Endometrial microvascular endothelial cells (primary cell): ENCODE data around the gene CDK5.

GRCh38 chr7:149770883-149771455 lies 2.4 kb downstream of the ZNF467 start:
- RAMPAGE, long total RNA, result no peak

GRCh38 chr7:149821501-149822183 lies 16.5 kb upstream of the ZNF862 start:
- RAMPAGE, long total RNA, result no peak

- RAMPAGE, long total RNA, result no peak
Observed at GRCh38 chr7:150219784-150220414, 103.3 kb upstream of the LRRC61 start.

DNA sequence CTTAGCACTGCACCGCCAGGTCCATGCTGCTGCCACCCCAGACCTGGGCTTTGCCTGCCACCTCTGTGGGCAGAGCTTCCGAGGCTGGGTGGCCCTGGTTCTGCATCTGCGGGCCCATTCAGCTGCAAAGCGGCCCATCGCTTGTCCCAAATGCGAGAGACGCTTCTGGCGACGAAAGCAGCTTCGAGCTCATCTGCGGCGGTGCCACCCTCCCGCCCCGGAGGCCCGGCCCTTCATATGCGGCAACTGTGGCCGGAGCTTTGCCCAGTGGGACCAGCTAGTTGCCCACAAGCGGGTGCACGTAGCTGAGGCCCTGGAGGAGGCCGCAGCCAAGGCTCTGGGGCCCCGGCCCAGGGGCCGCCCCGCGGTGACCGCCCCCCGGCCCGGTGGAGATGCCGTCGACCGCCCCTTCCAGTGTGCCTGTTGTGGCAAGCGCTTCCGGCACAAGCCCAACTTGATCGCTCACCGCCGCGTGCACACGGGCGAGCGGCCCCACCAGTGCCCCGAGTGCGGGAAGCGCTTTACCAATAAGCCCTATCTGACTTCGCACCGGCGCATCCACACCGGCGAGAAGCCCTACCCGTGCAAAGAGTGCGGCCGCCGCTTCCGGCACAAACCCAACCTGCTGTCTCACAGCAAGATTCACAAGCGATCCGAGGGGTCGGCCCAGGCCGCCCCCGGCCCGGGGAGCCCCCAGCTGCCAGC lies 3.1 kb downstream of the REPIN1 start:
- RAMPAGE, long total RNA, result no peak

DNA sequence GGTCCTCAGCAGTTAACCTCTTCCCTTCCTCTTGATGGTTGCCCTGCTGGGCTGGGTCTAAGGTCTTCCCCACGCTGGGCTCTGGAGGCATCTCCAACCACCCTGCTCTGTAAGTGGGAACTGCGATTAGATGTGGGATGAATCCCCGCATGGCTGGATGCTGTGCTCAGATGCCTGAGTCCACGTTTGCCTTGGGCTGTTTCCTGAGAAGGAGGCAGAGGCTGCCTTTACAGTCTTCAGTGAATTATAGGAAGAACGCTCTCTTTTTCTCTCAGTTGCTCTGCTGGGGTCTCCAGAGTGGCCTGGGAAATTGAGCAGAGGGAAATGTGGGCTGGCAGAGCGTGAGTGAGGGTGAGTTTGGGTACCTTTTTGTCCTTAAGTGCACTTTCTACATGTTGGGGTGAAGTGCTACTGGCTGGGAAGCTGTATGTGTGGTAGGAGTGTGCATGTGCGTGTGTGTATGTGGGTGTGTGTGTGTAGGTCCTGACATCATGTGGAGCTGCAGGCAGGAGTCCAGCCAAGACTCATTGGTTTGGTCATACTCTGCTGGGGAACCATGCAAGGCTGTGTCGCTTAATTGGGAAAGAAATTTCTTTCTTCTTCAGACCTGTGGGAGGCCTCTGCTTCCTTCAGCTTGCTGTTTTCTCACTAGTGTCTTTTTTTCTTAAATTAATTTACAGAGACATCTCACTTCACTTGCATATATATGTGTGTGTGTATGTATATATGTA lies 1.6 kb downstream of the GIMAP8 start:
- RAMPAGE, long total RNA, result no peak

DNA sequence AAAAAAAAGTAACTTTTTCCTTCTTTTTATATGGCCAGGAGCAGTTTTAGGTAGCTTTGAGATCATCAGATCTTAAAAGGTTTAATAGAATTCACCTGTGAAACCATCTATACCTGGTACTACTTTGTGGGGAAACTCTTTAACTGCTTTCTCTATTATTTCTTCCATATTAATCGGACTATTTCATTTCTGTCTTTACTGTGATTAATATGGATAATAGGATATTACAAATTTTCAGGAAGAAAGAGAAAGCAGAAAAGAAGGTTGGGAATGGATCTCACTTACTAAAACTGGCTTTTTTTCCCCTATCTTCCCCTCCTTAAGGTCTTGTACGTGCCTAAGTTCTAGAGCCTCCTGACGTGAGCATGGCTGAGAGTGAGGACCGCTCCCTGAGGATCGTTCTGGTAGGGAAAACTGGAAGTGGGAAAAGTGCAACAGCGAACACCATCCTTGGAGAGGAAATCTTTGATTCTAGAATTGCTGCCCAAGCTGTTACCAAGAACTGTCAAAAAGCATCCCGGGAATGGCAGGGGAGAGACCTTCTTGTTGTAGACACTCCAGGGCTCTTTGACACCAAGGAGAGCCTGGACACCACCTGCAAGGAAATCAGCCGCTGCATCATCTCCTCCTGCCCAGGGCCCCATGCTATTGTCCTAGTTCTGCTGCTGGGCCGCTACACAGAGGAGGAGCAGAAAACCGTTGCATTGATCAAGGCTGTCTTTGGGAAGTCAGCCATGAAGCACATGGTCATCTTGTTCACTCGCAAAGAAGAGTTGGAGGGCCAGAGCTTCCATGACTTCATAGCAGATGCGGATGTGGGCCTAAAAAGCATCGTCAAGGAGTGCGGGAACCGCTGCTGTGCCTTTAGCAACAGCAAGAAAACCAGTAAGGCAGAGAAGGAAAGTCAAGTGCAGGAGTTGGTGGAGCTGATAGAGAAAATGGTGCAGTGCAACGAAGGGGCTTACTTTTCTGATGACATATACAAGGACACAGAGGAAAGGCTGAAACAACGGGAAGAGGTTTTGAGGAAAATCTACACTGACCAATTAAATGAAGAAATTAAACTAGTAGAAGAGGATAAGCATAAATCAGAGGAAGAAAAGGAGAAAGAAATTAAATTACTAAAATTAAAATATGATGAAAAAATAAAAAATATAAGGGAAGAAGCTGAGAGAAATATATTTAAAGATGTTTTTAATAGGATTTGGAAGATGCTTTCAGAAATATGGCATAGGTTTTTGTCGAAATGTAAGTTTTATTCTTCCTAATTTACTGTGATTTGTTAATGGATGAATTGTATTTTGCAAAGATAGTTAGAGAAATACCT lies 5.4 kb downstream of the GIMAP7 start:
- RAMPAGE, long total RNA, result no peak

- RAMPAGE, long total RNA, result no peak
Observed at GRCh38 chr7:150563876-150564532, 3.2 kb upstream of the GIMAP4 start.

DNA sequence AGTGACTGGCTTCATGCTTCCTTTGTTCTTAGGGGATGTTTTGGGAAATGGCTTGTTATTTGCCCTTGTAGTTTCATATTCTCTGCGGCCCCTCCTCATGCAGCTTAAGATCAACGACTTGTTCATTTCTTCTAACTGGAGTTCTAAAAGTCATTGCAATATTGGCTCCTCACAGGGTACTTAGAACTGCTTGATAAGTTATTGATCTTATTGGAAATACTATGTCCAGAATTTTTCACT lies 8.5 kb upstream of the GIMAP2 start:
- RAMPAGE, long total RNA, result no peak

DNA sequence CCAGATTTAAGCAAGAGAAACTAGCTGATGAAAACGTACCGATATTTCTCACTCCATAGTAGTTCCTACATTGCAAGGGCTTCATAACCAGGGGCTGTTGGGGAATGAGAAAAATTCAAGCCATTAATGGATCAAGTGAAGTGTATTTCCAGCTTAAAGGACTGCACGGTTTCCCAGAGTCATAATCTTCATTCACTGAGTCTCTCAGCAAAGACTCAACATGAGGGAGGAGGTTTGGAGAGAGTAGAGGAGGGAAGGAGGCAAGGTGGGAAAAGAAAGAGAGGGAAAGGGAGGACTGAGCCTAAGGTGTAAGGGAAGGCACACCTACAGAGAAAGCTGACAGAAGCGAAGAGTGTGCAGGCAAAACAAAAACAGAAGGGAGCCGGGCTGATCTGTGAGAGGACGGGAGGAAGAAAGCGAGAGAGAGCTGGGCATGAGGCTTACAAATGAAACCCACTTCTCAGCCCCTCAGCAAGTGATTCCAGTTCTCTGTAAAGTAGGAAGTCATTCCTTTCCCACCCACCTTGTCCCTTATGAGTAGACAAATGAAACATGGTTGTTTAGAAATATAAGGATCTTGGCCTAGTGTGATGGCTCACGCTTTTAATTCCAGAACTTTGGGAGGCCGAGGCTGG lies 694 bp downstream of the GIMAP2 start:
- RAMPAGE, long total RNA, result no peak

DNA sequence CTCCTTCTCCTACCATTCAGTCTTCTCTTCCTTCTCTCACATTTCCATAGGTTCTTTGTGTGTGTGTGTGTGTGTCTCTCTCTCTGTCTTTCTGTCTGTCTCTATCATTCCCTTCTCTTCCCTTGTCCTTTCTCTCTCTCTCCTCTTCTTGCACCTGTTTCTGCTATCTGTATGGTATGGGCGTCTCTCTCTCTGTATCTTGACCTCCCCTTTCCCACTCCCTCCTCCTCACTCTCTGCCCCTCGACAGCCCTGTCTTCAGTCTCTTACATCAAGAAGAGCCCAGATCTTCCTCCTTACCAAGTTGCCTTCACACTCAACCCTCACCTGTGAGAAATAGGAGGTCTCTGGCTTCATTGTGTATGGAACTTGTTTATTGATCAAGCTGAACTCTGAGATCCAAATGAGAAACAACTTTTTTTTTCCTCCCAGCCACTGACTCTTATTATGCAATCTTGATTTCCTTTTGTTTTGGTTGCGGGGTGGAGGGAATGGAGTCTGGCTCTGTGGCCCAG lies 2.2 kb downstream of the GIMAP2 start:
- RAMPAGE, long total RNA, result no peak

GRCh38 chr7:150721923-150722420 lies 5.6 kb downstream of the GIMAP1 start:
- RAMPAGE, long total RNA, result no peak

DNA sequence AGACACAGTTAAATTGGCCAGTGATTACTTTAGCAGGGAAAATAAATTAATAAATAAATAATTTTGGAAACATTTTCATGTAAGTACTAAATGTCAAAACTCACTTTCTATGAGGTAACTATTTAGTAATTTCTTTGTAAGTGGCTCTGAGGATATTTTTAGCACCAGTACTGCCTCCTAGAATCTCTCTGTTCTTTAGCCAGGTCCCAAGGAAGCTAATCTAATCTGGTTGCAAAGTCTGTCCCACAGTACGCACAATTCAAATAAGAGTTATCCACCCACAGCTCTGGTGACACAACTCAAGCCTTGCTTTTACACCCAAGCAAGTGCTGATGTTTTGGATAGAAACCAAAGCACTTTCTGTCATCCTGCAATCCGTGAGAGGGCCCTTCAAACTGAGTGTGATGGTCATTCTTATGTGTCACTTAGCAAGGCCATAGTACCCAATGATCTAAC lies 14.4 kb downstream of the GIMAP5 start:
- RAMPAGE, long total RNA, result no peak

DNA sequence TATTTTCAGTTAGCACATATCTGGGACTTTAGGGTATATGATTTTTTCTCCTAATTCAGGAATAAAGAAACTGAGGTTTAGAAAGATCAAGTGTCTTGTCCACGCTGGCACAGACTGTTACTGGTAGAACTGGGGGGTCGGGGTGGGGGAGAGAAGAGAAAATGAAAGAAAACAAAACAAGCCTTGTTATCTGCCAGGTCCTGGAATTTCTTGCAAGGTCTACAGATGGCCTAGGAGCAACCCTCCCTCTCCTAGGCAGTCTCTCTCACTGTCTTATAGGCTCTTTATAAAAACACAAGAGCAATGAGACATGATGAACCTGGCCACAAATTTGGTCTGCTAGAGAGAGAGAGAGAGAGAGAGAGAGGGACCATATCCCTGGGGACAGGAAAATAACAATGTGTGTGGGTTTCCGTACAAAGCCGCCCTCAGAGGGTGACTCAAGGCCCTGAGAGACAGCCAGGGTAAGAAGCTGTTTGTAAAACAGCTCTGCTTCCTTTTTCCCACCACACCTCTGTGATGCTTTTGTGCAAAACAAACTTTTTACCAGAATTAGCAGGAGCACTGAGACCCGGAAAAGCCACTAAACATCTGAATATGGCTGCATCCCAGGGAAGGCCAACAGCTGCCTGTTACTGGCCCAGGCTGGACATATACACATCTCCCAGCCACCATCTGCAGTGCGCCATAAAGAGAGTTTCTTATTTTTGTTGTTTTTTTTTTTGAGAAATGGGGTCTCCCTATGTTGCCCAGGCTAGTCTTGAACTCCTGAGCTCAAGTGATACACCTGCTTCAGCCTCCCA lies 18.3 kb downstream of the GIMAP5 start:
- RAMPAGE, long total RNA, result no peak

GRCh38 chr7:150964427-150965195 lies 13.5 kb downstream of the KCNH2 start:
- RAMPAGE, long total RNA, result no peak

GRCh38 chr7:150977145-150978077 lies 710 bp downstream of the KCNH2 start:
- RAMPAGE, long total RNA, result no peak

- RAMPAGE, long total RNA, result no peak
Observed at GRCh38 chr7:150994556-150995504, 4.0 kb downstream of the NOS3 start.

DNA sequence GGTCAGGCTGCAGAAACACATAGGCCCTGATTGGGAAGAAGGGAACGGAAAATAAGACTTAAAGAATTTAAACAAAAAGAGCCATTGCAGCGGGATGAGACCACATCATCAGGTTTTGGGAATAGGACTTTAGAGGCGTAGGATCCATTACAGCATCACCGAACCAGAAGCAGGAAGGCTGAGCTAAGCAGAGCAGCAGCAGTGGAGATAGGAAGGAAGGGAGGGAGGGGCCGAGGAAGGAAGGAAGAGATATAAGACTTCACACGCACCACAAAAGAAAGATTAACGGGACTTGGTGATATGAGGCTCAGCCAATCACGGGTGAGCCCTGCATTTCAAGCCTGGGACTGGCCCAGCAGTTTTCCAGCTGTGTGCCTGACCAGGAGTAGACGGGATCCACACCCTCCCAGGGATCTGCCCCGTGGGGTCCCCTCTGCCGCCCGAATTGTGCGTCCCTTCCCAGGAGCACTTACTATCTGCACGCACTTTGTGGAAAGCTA lies 16.2 kb downstream of the ATG9B start:
- RAMPAGE, long total RNA, result no peak

DNA sequence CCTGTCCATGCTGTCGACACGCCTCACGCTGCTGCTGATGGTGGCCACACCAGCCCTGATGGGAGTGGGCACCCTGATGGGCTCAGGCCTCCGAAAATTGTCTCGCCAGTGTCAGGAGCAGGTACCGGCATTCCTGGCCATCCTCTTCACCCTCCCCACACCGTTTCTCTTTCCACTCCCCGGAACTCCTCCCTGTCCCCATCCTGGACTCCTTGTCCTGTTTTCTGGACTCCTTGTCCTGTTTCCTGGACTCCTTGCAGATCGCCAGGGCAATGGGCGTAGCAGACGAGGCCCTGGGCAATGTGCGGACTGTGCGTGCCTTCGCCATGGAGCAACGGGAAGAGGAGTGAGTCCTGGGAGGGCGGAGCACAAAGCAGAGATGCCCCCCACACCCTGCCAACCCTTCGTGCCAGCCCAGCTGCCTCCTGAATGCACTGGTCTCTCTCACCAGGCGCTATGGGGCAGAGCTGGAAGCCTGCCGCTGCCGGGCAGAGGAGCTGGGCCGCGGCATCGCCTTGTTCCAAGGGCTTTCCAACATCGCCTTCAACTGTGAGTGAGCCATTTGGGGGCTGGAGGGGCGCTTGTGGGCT lies 7.5 kb downstream of the ABCB8 start:
- RAMPAGE, long total RNA, result no peak

DNA sequence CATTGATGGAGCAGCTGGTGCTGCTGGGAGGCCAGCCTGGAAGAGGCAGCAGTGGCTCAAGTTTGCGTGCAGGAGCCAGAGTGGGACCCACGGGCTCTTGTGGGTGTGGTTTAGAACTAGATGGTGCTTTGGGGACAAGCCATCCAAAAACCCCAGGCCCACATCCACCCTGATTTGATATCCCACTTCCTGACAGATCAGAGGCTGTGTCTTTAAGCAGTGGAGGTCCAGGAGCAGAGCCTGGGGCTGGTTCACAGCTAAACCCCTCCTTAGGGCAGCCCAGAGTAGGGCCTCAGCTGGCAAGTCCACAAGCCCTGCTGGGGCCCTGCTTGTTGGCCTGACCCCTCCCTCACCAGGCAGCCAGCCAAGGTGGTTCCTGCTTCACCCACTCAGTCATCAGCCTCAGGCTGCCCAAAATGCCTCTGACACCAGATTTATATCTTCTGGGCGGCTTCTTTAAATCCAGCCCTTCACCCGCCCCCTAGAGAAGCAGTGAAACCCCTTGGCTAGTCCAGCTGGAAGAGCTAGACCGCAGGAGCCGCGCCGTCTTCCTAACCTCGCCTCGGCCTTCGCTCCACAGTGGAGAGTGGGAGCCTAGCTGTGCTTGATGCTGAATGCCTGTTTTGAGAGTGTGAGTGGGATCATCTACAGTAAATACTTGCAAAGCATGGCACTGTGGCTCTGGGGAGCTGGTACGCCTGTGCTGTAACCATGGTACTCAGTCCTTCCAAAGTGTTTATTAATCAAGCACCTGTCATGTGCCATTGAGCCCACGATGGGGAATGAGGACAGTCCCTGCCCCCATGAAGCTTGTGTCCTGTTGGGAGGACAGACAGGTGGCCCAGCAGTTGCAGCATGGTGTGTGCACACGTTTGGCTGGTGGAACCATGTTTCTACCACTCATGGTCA lies 1.3 kb upstream of the ASIC3 start:
- RAMPAGE, long total RNA, result no peak

GRCh38 chr7:151057530-151058610 lies at the start of gene CDK5:
TSS of gene CDK5 (minus strand) at chr7:151057897.
- RAMPAGE, long total RNA, result start-site peak on the minus strand at chr7:151057885-151057917, 56 and 20 reads in 2 replicates